Measurements from ENCODE around the gene HLA-A.

DNA sequence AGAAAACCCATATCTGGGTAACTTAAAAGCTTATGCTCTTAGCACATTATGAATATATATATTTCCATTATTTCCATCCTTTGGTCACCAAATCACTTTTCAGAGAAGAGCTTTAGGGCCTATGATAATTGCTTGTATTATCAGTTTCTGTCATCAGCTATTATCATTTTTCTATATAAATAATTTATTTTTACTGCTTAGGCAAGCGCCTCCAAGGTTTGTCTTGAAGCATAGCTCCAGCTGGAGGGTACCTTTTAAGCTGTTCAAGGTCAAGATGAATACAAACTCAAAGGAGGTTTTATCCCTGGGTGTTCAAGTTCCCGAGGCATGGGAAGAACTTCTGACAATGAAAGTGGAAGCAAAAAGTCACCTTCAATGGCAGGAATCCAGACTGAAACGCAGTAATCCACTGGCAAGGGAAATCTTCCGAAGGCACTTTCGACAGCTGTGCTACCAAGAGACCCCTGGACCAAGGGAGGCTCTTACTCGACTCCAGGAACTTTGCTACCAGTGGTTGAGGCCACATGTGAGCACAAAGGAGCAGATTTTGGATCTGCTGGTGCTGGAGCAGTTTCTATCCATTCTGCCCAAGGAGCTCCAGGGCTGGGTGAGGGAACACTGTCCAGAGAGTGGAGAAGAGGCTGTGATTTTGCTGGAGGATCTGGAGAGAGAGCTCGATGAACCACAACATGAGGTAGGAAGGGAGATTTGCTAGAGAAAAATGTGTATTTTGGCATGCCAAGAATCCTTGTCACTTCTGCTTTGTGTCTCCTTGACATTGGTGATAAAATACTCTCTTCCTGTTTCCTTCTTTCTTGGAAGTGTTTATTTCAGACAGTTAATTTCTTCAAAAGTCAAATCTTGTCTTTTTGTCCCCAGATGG is 2.0 kb downstream of the ZSCAN9 start:
- RAMPAGE, total RNA: no peak

GRCh38 chr6:28355608-28356513 is 6.1 kb downstream of the ZKSCAN3 start:
- RAMPAGE, total RNA: no peak

GRCh38 chr6:28394550-28395088 is 4.9 kb downstream of the ZSCAN12 start:
- RAMPAGE, total RNA: no peak

GRCh38 chr6:28399119-28399501 is 437 bp downstream of the ZSCAN12 start:
- RAMPAGE, total RNA: no peak

DNA sequence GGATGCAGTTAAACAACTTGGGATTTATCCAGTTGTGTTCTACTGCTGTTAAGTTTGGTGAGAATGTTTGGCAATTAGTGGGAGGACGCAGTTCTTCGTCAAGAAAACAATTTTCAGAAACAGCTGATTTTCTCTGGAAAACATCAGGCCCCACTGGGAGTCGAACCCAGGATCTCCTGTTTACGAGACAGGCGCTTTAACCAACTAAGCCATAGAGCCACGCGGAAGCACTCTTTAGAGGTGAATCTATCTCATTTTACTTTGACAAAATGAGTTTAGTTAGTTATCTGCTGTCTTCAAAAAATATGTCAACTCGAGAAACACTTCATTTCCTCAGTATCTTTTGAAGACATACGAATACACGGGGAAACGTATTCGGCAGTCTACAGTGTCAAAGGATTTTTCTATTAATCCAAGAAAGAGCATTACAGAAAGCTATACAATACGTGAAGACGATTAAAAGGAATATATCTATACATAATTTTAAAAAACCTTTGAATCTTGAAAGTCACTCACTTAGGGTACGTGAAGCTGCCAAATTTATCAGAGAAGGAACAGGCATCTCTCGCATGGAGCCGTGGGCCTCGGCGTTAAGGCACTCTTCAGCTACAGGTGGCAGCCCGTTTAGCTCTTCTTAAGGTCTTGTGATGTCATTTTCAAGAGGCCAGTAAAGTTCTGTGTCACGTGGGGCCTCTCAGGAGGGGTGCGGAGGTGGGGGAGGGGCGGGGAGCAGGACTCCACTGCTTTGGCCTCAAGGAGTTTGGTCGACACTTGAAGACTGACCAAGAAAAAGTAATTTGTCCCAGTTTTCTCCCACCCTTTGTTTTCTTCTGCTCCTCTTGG is 26.5 kb downstream of the GPX6 start:
- RAMPAGE, total RNA: no peak

- RAMPAGE, total RNA: no peak
Measured at GRCh38 chr6:28514154-28514671, 1.4 kb downstream of the GPX6 start.

DNA sequence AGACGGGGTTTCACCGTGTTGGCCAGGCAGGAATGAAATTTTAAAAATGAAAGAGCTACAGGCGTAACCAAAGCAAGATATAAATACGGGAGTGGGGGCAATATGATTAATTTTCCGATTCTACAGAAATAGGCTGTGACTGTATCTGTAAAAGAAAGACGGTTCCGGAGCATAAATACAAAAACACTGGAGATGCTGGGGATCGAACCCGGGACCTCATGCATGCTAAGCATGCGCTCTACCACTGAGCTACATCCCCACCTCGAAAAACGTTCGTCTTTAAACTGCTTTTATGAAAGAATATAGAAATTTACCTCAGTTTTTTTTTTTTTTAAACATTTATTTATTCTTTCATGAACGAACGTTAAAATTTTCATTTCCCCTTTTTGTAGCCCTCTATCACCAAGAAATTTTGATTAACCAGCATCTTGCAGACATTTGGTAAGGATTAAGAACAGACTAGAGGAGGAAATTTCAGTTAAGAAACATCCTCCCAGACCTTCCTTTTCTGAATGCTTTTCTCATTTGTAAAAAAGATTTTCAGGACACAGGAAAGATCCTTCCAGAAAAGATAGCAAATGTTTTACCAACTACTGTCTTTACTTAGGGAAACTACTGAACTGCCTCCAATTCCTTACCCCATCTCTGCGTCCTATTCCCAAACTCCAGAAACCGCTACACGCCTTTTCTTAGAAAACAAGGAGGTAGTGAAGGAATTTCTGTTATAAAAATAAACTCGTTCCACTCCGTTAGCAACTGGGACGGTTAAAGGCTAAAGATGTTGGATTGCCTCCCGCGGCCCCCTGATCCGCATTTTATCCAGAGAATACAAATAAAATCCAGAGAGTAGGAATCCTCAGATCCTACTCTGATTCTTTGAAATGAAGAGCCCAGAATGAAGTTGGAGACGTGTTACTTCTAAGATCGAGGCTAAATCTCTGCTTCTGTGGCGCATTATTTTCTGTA is 71.2 kb upstream of the SCAND3 start:
- RAMPAGE, total RNA: no peak

DNA sequence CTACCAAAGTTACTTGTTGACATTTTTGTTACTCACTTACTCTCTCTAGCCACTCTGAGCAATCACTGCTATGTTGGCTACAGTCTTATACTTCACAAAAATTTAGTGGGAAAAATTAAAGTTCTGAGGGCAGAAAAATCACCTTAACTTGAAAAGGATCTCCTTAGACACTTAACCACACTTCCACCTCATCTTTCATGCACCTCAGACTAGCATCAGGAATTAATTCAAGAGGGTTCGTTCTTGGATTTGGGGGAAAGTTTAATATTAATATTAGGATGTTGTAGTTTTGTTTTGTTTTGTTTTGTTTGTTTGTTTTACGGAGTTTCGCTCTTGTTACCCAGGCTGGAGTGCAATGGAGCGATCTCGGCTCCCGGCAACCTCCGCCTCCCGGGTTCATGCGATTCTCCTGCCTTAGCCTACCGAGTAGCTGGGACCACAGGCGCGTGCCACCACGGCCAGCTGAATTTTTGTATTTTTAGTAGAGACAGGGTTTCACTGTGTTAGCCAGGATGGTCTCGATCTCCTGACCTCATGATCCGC is 133.3 kb upstream of the SCAND3 start:
- RAMPAGE, total RNA: no peak

DNA sequence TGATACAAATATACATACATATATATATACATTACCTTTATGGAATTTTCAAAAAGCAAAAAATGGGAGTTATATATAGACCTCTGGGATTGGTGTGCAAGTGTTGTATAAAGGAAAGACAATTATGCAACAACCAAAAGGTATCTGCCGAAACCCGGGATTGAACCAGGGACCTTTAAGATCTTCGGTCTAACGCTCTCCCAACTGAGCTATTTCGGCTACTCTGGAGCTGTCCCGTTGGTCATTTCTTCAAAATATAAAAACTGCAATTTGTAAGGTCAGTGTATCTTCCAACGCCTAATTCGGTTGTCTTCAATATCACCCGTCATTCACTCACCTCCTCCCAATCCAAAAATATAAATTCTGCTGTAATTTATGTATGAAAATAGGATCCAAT is 100.6 kb downstream of the TRIM27 start:
- RAMPAGE, total RNA: no peak

DNA sequence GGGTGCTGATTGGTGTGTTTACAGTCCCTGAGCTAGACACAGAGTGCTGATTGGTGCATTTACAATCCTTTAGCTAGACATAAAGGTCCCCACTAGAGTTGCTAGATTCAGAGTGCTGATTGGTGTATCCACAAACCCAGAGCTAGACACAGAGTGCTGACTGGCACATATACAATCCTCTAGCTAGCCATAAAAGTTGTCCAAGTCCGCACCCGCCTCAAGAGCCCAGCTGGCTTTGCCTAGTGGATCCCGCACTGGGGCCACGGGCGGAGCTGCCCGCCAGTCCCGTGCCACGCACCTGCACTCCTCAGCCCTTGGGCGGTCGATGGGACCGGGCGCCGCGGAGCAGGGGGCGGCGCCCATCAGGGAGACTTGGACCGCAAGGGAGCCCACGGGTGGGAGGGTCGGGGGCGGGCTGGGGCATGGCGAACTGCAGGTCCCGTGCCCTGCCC is 38.9 kb downstream of the TRIM27 start:
- RAMPAGE, total RNA: no peak

DNA sequence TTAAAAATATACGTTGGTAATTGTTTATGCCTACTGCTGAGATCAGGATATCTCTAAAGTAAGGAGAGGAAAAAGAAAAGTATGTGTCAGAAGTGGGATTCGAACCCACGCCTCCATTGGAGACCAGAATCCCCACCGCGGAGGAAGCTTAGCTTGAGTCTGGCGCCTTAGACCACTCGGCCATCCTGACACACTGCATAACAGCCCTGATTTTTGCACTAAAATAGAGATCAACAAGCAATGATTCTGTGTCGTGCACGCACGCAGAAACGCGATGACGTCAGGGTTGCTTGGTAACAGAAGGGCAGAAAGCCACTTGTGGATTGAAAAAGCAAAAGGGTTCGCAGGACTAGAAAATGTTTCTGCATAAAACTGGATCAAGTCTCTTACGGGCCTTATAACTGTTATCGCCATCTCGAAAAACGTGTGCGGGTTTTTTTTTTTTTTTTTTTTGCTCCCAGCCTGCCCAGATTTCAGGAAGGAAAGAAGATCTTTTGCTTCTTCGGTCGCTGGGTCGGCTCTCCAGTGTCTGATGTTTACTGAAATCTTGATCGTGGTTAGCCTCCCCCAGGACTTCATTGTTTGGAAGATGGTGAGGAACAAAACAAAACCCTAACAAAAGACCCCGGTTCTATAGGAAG is 27.5 kb downstream of the TRIM27 start:
- RAMPAGE, total RNA: no peak

GRCh38 chr6:28921732-28922476 is 1.9 kb downstream of the TRIM27 start:
- RAMPAGE, total RNA: no peak

- RAMPAGE, total RNA: no peak
Measured at GRCh38 chr6:28924201-28924322, 277 bp upstream of the TRIM27 start.

DNA sequence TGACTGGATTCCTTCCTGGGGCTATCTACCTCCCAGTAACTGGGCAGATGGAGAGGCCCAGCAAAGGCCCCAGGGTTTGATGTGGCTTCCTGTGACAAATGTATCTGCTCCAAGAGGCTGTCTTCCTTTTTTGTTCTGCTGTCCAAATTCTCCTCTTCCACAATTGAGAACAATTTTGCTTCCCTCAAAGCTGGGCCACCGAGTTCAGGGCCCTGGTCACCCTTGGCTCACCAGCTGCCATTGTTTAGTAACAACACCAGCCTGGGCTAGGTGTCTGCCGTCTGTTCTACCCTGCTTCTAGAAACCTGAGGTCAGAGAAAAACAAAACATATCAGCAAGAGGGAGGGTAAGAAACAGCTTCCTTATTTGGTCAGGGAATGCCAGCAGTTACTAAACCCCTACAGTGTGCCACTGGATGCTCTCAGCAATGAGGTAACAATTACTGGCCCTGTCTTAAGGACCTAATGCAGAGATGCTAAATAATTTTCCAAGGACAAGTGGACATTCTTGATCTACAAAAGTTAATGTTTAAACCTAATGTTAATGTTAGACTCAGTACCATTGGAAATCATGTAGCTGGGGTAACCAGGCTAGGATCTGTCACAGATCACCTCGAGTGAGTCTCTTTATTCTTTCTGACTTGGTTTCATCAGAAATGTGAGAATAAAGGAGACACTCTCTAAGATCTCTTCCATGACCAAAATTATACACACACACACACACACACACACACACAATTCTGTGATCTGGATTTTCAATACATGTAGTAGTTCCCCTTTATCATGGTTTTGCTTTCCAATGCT is 3.7 kb downstream of the ZFP57 start:
- RAMPAGE, total RNA: no peak

- RAMPAGE, total RNA: no peak
Measured at GRCh38 chr6:29708251-29709463, 14.6 kb upstream of the HLA-F start.

DNA sequence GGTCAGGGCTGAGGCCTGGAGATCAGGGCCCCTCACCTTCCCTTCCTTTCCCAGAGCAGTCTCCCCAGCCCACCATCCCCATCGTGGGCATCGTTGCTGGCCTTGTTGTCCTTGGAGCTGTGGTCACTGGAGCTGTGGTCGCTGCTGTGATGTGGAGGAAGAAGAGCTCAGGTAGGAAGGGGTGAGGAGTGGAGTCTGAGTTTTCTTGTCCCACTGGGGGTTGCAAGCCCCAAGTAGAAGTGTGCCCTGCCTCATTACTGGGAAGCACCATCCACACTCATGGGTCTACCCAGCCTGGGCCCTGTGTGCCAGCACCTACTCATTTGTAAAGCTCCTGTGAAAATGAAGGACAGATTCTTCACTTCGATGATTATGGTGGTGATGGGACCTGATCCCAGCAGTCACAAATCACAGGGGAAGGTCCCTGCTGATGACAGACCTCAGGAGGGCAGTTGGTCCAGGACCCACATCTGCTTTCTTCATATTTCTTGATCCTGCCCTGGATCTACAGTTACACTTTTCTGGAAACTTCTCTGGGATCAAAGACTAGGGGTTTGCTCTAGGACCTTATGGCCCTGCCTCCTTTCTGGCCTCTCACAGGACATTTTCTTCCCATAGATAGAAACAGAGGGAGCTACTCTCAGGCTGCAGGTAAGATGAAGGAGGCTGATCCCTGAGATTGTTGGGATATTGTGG is 2.3 kb downstream of the HLA-F start:
- RAMPAGE, total RNA: no peak

DNA sequence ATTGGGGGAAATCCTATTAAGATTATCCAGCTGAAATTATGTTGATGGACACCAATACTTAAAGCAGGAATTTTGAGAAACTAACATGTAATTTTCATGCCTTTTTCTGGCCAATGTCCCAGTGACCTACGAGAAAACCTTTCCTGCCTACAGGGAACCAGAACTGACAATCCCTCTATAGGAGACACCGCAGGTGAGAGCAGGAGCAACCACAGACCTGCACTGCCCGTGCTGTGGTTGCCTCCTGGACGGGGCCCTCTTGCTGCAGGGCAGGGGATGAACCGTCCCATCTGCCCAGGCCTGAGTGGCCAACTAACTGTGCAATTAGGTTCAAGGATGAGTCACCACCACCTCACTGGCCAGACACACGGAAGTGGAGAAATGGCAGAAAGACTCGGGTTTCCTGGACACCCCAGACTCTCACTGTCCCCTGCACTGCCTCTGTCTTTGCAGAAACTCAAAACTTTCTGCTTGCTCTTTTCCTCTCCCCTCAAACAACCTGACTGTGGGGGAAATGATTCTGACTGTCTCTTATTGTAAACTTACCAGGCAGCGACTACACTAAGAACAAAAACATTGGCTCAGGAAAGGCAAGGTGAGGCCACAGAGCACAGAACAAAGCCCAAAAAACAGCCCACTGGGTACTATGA is 13.8 kb upstream of the HLA-G start:
- RAMPAGE, total RNA: no peak

DNA sequence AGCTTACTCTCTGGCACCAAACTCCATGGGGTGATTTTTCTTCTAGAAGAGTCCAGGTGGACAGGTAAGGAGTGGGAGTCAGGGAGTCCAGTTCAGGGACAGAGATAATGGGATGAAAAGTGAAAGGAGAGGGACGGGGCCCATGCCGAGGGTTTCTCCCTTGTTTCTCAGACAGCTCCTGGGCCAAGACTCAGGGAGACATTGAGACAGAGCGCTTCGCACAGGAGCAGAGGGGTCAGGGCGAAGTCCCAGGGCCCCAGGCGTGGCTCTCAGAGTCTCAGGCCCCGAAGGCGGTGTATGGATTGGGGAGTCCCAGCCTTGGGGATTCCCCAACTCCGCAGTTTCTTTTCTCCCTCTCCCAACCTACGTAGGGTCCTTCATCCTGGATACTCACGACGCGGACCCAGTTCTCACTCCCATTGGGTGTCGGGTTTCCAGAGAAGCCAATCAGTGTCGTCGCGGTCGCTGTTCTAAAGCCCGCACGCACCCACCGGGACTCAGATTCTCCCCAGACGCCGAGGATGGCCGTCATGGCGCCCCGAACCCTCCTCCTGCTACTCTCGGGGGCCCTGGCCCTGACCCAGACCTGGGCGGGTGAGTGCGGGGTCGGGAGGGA is at the start of gene HLA-A:
Gene HLA-A, plus strand, starts transcription at position 500 of the 616 bp plus-strand sequence.
- RAMPAGE, total RNA: no peak

DNA sequence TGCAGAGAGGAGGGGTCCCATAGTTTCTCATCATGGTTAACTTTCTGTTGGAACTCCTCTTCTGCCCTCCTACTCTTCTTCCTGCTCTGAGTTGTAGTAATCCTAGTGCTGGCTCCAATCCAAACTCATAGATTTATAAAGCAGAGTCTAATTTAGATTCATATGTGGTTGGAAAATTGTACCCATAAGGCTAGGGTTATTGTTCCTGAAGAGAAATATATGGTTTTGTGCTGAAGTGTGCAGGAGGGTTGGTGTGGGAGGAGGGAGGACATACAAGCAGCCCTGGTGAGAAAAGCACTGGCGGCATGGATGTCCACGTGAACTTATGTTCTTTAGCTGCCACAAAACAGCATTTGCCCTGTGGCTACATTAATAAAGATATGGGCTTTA is 3.9 kb downstream of the HLA-A start:
- RAMPAGE, total RNA: no peak

DNA sequence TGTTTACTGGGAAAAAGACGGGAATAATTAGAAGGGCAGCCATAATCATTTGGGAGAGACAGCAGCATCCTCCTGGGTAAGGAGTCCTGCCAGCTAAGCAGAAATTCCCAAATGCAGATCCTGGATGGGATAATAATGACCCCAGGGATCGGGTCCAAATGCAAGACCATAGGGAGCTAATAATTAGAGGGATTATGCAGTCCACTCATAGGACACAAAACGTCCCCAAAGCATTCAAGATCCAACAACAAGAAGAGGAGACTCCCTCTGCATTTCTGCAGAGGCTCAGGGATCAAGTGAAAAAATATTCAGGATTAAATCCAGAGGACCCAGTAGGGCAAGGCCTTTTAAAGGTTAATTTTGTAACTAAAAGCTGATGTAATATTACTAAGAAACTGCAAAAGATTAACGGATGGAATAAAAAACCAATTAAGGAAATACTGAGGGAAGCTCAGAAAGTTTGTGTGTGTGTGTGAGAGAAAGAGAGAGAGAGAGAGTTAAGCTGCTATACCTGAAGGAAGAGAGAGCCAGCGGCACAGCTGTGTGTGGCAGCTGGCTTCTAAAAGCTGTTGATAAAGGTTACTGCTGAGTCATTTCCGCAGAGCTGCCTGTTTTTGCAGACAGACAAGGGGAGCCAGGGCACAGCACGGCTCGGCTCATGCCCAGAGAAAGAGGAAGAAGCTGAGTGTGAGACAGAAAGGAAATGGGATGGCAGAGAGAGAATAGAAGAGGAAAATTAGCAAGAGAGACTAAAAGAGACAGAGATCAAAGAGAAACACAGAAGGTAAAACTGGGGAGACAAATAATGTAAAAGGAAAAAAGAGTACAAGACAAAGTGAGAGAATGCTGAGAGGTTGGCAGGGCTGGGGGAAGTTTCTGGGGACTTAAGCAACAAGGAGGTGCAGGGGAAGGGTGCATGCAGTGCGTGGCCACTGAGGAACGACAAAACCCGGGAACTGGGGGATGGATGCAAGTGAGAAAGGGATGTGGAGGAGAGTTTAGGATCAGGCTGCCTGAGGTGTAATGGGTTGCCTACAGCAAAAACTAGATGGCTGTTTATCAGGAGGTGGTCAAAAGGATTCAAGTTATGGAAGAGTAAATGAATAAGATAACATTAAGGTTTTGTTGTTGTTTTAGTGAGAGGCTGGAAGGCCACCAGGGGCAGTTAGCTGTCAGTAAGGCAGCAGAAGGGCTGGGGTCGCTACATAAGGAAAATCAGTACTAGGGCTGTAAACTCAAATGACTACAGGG is 22.5 kb downstream of the HLA-A start:
- RAMPAGE, total RNA: no peak

Data from foreskin keratinocyte (primary cell).